Endothelial cell (in vitro differentiated cells): ENCODE measurements around a stretch of chr17.

DNA sequence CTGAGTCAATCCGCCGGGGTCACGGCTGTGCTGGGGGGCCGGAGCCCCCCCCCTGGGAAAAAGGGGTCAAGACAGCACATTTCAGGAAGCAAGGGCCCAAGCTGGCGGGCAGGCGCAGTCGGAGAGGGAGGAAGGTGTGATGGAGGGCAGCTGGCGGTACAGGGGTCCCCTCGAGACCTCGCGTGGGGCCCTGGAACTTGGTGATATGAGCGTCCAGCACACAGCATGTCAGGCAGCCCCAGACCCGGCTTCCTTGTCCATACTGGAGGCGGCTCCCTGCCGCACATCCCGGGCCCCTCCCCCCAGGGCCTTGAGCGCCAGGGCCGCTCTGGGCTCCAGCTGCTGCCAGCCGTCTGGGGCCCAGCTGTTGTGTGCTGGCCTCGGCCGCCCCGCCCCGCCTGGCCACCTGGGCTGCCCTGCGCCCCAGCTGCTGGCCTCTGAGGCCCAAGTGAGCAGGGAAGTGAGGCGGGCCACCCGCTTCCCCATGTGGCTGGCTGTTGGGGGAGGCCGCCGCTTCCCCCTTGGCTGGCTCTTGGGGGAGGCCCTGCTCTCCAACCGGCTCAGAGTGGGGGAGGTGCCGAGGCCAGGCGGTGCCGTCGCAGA, 5.7 kb upstream of the NOTUM start:
- PRO-cap = no peak

DNA sequence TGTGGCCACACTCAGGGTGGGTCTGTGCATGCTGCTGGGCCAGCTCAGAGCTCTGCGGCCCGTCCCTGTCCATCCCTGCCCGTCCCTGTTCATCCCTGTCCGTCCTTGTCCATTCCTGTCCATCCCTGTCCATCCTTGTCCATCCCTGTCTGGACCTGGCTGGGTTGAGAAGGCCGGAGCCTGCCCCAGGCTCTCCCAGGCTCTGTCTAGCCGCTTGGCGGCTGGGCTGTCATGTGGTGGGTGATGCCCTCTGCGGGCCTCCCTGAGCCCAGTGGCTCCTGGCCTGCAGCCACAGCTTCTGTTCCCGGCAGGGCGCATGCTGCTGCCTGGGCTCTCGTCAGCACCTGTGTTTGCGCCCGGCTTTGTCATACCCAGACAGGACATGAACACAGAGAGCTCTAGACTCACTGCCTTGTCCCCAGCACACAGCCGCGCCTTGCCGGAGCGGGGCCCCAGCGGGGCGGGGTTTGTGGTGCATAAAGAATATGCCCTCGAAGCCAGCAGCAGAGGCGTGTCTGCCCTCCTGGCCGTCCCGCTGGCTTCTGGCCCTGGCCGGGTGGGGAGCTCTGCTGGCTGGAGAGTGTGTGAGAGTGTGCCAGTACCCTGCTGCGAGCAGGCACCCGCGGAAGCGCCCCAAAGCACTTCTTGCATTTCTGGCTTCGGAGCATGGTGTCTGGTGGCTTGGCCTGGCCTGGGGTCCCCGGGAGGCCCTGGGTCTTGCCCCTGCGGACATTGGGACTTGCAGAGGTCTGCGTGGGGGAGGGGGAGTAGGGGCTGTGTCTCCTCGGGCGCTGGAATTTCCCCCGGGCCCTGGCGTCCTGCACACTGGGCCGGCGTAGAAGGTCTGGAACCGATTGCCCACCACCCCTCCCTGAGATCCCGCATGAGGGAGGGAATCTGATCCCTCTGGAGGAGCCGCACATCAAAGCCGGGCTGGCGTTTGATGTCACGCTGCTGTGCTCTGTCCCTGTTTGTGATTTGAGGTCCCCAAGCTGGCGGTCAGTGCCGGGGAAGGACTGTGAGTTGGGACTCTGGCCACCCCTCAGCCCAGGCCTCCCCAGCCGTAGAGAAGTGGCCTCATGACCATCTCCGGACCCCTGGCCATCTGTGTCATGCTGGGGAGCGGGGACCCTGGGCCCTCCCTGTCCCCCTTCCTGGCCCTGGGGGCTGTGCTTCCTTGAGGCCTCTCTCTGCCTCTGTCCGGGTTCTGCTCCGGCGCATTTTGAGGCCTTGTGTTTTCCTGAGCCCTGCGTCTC, 14.5 kb downstream of the ASPSCR1 start:
- PRO-cap = no peak

GRCh38 chr17:82049713-82050358, 1.8 kb downstream of the RFNG start:
- PRO-cap = no peak

DNA sequence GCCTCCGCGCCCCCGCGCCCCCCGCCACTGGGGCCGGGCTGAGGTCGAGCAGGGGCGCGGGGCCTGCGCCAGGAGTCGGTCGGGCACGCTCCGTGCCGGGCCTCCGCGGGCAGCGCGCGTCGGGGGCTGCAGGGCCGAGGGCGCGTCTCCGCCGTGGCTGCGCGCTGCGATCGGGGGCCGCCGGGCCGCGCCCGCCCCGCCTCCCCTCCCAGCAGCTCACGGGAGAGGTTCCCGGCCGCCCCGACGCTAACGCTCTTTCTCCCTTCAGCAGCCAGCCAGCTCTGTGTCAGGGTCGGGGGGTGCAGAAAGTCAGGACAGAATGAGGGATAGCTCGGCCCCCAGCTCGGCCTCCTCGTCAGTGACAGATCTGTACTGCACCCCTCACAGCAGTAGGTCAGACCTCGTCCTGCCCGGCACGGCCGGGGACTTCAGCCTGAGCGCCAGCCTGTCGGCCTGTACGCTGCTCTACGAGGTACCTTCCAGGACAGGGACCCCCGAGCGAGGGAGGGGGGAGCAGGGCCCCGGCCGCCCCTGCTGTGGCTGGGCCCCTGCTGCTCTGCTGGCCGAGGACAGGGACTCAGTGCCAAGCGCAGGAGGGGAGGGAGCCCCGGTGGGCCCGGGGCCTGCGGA, 405 bp downstream of the GPS1 start:
- PRO-cap = no peak

GRCh38 chr17:82063974-82065247, 1.2 kb downstream of the DUS1L start:
- PRO-cap = no peak

DNA sequence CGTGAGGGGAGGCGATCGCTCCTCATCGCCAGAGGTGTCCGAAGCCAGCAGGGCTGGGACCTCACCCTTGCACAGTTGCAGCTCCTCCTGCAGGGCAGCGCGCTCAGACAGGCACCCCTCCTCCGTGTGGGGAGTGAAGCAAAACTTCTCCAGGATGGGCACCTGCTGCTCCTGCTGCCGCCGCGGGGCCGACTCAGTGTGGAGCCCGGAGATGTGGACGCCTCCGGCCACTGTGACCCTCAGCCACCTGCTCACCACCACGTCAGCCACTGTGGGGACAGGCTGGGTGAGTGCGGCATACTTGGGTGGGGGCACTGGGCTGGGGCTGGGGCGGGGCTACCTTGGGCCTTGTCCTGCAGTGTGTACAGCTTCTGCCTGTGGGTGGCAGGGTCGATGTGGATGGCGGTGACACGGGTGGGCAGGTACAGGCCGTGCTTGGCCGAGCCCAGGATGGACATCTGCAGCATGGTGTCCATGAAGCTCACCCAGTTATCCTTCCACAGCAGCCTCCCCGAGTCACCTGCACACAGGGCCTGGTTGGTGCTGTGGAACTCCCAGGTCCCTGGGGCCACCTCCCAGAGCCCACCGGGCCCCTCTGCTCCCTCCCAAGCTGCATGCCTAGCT, 10.9 kb downstream of the FASN start:
- PRO-cap = no peak

GRCh38 chr17:82094761-82095532, 3.1 kb downstream of the FASN start:
- PRO-cap = no peak

DNA sequence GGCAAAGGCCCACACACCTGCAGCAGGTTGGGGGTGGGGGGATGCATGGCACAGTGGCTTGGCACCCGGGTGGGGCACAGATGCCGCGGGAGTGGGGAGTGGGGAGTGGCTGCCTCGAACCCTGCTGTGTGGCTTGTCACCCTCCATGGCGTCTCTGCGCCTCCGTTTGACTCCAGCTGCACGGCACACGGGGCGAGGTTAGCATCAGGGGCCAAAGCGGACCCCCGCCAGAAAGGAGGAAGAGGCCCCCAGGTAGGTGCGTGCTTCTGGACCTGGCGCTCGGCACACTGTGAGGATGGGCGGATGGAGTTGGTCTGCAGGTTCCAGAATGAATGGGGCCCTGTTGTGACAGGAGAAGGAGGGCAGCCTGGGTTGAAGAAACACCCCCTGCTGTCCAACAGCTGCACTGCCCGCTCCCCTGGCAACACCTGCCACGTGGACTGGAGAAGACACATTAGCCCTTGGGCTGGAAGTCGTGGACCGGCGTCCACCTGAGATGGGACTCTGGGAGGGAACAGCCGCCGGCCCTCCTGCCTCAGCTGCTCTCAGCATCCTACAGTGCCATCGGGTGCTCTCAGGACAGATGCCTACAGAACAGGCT, 9.3 kb upstream of the FASN start:
- PRO-cap = no peak

GRCh38 chr17:82110222-82110794, 12.3 kb upstream of the FASN start:
- PRO-cap = no peak

DNA sequence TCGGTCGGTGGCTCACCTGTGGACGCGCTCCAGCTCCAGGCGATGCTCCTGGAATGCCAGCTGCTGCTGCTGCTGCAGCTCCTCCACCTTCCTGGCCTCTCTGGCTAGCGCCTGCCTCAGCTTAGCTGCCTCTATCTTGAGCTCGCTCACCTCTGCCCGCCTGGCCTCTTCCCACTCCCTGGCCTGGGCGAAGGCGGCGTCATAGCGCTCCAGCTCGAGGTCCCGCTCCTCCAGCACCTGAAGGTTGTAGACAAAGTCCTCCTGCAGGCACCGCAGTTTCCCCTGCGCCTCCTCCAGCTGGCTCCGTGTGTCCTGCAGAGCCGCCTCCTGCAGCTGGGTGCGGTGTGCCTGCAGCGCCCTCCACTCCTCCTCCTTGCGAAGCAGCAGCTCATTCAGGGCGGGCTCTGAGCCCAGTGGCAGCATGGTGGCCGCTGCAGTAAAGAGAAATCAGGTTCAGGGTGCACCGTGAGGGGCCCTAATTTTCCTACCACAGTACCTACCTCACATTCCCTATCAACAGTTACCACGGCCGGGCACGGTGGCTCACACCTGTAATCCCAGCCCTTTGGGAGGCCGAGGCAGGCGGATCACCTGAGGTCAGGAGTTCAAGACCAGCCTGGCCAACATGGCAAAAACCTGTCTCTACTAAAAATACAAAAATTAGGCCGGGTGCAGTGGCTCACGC, 11.0 kb downstream of the CCDC57 start:
- PRO-cap = no peak

GRCh38 chr17:82227933-82228632, 759 bp upstream of the SLC16A3 start:
- PRO-cap = bidirectional peak, plus-strand start at chr17:82228544, minus-strand start at chr17:82228330

GRCh38 chr17:82249772-82250599, 21.1 kb downstream of the SLC16A3 start:
- PRO-cap = no peak

- PRO-cap = no peak
Measured at GRCh38 chr17:82256048-82257226, 17.1 kb downstream of the CSNK1D start.

GRCh38 chr17:82292074-82293477, 19.1 kb upstream of the CSNK1D start:
- PRO-cap = bidirectional peak, plus-strand start at chr17:82293003, minus-strand start at chr17:82292803

- PRO-cap = no peak
Measured at GRCh38 chr17:82298818-82299389, 18.5 kb downstream of the CD7 start.

DNA sequence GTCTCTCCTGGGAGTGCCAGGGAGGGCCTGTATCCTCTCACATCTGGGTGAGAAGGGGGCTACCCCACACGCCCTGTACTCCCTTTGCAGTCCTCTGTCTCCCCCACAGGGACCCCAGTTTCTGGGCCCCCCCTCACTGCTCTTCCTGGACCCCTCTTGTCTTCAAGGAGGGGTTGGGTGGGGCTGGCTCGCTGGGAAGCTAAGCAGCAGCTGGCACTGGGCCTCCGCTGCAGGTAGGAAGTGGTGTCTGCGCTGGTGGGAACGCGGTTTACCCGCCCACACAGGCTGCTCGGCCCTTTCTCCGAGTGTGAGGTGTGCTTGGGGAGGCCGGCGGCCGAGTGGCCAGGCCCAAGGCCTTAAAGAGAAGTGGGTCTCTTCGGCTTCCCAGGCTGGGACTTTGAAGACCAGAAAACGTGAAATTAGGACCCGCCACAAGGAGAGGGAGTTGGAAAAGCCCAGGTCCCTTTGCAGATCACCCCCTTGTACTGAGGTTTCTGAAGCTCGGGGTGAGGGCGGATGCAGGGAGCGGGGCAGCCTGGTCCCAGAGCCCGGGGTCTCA, 15.2 kb downstream of the CD7 start:
- PRO-cap = no peak

GRCh38 chr17:82328298-82329329, 5.0 kb downstream of the SECTM1 start:
- PRO-cap = no peak

- PRO-cap = no peak
Measured at GRCh38 chr17:82331336-82331866, 2.2 kb downstream of the SECTM1 start.

GRCh38 chr17:82384535-82385138, 13.1 kb downstream of the UTS2R start:
- PRO-cap = no peak

DNA sequence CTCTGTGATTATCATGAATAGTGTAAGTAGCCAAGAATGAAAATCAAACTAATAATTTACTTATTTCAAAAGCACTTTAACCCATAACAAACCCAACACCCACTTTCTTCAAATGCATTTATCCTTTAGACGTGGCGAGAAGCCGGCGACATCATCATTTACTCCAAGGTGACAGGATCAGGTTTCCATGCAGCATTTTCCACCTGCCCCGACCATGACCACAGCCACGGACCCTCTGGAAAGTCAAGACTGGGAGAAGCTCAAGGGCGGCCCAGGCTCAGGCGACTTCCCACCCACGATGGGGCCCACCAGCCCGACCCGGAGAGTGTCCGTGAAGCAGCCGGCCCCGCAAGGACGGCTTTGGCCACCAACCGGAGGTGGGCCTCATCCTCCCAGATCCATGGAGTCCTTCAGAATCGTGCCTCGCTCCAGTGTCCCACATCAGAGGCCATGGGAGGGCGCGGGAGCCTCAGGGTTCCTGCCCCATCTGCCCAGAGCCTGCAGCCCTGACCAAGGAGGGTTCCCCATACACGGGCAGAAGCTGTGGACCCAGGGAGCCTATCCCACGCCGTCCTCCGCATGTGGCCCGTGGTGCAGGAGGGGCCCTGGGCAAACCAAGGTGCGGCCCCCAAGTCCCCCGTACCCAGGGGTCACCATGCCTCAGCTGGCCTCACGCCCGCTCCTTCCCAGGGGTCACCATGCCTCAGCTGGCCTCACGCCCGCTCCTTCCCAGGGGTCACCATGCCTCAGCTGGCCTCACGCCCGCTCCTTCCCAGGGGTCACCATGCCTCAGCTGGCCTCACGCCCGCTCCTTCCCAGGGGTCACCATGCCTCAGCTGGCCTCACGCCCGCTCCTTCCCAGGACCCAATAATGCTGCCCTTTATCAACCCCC, 18.8 kb downstream of the UTS2R start:
- PRO-cap = no peak